ENCODE data around the gene ALCAM.

DNA sequence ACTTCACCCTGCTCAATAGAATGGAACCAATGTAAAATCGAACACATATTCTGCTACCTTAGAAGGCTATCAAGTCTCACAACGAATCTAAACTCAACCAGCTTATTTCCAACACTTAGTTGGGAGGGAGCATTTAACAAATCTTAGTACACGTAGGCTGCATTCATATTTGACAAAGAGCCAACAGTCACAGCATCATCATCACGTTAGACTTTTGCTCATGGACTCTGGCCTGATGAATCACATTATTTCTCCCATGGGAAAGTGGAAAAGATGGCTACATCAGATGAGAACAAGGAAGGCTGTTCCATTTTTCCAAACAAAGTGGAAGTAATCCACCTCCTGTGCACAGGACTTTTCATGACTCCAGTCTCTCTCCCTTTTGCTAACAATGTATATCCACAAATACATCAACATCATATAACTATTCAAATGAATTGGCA is 64.2 kb downstream of the ABI3BP start:
- RRBS = no CpG with 5 or more reads among the region's 4 CpGs

GRCh38 chr3:100972956-100973457 is 20.2 kb downstream of the ABI3BP start:
- RRBS = no CpG with 5 or more reads among the region's 3 CpGs

DNA sequence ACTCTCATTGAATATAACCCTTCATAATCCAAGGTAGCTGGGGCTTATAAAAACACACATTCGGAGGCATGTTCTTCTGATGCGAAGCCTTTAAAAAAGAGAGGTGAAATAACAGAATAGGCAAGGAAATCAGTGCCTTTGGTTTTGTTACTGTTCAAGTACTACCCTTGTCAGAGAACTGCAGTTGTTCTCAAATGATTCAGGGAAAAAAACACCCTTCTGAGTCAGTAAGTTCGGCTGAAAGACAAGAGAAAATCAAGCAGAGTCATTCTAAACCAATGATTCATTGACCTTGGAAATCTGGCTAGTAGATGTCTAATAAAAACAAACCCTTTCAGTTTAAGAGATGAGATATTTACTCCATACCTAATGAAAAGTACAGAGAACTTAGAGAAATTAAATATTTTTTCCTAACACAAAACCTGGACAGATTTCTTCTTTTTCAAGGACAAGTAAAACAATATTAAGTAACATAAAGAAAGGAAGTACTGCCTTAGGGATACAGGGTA is 72.7 kb upstream of the ABI3BP start:
- RRBS = no CpG with 5 or more reads among the region's 3 CpGs

- RRBS = no CpG with 5 or more reads among the region's 3 CpGs
Measured at GRCh38 chr3:101518377-101518921, 5.4 kb upstream of the SENP7 start.

- RRBS = no CpG with 5 or more reads among the region's 1 CpG
Measured at GRCh38 chr3:101521458-101521829, 8.4 kb upstream of the SENP7 start.

- RRBS = 0% methylated on average over 2 of the region's 12 CpGs
Measured at GRCh38 chr3:101573358-101573912, 545 bp upstream of the PCNP start.

DNA sequence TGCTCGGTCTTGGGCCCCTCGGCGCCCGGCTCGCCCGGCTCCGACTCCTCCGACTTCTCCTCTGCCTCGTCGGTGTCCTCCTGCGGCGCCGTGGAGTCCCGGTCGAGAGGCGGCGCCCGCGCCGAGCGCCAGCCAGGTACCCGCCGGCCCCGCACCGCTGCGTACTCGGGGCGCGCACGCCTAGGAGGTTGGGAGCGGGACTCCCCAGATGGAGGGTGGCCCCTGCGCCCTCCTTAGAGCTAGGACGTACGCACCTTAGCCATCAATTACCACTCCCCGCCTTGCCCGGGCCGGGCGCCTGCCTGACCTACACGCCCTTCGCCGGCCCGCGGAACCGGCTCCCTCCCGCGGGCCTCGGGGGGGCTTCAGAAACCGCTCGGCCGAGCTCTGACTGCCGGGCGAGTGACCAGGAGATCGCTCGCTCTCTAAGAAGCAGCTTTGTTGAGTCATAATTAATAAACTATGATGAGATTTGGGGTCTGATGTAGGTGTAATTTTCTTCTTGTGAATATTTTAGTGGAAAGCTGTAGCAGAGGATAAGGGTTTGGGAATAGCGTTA is 547 bp downstream of the NFKBIZ start:
- RRBS = 2% methylated on average over 30 of the region's 55 CpGs

DNA sequence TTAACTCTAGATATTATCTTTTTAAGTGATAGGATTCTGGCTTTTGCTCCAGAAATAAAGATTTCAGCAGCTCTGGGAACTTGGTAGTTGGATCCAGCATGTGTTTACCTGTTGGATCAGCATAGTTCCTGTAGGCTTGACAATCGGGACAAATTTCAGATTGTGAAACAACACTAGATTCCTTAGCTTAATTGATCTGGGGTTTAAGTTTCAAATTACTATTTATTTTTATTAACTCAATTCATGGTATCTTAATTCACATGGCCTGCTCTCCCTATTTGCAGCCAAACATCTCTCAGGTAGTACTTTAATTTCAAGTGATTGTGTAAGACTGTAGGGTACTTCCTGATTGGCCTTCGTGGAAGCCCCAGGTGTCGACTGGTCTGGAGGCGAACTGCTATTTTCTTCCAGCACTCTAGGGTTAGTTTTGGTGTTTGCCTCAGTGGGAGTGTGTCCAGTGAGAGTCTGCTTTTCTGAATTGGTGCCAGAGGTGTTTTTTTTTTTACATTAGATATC is 16.7 kb downstream of the NFKBIZ start:
- RRBS = no CpG with 5 or more reads among the region's 4 CpGs

DNA sequence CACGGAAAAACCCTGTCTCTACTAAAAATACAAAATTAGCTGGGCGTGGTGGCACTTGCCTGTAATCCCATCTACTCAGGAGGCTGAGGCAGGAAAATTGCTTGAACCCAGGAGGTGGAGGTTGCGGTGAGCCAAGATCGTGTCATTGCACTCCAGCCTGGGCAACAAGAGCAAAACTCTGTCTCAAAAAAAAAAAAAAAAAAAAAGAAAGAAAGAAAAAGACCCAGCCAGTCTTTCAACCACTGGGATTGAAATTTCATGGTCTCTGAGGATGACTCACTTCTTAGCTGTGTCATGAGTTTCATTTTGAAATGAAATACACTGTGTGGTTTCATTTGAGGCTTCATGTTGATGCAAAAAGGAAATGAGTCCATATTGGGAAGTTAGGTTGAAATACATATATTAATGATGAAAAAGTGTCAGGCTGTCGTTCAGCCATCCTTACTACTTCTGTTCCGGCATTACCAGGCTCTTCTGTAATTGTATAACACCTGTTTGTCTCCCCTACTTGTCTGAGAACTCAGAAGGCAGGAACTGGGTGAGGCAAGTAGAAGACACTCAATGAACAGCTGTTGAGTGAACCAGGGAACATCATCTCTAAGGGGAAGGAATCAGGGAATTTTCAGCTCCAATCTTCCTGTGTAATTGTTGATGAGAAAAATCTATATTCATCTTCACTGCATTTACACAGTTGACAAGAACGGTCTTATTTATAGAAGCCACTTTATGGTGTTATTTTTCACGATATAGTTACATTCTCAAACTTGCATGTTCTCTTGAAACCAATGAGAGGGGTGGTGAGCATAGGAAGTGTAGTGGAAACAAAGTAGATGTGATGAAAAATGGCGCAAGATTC is 87.4 kb downstream of the NFKBIZ start:
- RRBS = no CpG with 5 or more reads among the region's 9 CpGs

DNA sequence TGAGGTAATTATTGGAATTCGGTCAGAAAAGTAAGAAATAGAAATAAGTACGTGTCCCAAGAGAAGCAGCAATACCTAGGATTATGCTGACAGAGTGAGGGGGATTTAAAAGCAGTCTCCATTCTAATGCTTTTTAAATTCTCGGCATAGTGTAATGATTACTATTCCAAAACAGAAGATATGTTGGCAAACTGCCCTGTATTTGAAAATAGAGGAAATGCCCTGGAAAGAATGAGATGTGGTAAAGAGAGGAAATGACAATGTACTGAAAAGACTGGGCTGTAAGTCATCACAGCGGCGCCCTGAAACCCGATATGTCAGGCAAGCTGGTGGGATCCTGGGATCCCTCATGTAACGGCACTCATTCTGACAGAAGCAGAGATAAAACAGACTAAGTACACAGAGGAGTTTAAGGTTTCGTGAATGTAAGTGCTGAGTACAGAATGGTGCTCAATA is 91.2 kb downstream of the NFKBIZ start:
- RRBS = no CpG with 5 or more reads among the region's 8 CpGs

DNA sequence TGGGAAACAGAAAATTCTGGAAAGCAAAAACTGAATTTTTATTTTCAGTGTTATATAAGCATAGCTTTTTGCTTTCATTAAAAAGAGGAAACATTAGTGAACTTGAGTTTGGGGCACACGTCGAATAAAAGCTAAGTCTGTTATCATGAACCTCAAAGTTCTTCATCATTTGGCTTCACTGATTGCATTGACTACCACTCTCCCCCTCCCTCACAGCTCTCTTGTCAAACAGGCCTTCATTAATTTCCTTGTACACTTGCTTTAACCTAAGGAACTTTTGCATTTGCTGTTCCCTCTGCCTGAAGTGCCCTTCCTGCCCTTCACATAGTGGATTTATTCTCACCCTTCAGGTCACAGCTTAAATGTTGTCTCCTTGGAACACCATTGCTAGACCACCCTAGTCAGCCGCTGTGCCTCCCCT is 265.3 kb downstream of the NFKBIZ start:
- RRBS = no CpG with 5 or more reads among the region's 3 CpGs

- RRBS = no CpG with 5 or more reads among the region's 8 CpGs
Measured at GRCh38 chr3:105365624-105365968, 1.1 kb upstream of the ALCAM start.

GRCh38 chr3:105366307-105367515 is at the start of gene ALCAM:
TSS of gene ALCAM (plus strand) at chr3:105366909.
- RRBS = 1% methylated on average over 10 of the region's 80 CpGs

DNA sequence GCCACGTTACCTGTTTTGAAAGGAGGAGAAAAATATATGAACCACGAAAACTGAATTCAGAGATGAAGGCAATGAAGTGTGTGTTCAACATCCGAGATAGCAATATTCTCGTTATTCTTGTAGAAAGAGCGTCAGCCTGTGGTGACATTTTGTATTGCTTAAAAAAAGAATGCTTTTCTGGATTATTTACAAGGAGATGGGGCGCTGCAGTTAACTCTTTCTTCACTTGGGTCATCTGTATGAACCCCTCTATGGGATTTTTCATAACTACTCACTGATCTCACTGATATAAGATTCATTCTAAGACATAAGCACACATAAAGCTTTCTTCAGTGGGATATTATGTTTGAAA is 3.1 kb downstream of the ALCAM start:
- RRBS = no CpG with 5 or more reads among the region's 6 CpGs

GRCh38 chr3:105403167-105403730 is 36.5 kb downstream of the ALCAM start:
- RRBS = no CpG with 5 or more reads among the region's 8 CpGs

GRCh38 chr3:105499465-105499865 is 132.8 kb downstream of the ALCAM start:
- RRBS = no CpG with 5 or more reads among the region's 1 CpG

GRCh38 chr3:105524200-105524622 is 157.5 kb downstream of the ALCAM start:
- RRBS = no CpG with 5 or more reads among the region's 4 CpGs

DNA sequence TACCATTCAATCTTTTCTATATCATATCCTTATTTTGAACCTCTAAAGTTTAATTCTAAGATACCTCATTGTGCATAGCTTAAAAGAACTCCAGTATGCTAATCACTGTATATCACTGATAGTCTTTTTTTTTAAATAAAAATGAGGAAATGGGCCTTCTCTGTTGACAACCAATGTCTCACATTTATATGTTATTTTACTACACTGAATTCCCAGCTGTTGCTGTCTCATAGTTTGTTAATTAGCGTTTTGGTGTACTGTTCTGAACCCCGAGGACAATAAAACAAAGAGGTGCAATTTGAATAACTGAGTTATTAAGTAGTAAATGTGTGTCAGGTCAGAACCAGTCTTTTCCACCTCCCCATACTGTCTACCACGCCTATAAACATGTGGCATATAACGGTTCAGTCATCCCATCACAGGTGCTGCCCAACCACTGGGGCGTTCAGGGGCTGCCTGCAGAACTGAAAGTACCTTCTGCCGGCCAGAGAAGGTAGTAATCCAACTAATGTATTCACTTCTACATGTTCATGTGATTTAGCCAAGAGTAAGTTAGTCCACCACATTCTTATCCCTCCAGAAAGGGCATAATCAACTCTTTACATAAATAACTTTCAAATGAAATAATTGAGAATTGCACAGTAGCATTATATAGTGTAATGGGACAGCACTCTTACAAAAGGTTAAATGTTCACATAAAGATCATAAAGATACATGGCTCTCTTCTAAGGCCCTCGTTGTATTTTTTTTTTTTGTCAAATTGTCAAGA is 14.8 kb downstream of the CBLB start:
- RRBS = no CpG with 5 or more reads among the region's 7 CpGs

DNA sequence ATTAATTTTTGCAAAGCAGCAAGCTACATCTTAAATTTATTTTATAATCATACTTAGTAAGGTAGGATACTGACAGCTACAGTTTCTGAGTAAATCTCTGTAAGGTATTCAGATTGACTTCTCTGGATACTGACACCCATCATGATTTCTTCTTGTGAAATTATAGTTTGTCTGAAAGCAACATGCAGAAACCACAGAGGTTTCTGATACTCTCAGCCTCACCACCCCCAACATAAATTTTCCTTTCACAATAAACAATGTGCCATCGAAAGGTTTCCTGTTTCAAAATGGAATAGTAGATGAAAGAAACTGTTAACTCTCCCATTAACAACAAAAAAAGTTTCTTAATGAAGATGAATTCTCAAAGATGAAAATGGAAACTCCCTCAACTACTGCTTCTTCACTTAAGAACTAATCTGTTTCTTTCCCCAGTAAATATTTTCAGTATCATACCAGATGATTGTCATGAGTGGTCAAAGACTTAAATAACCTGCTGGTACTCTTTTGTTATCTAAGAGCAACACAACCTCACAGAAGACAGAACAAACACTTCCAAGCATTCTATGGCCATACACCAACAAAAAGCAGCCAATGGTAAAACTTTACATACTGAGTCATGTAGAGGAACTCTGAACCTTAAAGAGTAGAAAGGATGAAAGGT is 2.1 kb downstream of the CBLB start:
- RRBS = no CpG with 5 or more reads among the region's 1 CpG